Camera-type eye (tissue), 1 donor: ENCODE results near the genes ZDHHC21, CCDC171, IFNB1, IFNA4 and IFNA10.

GRCh38 chr9:14693195-14694287, at the start of gene ZDHHC21:
Gene ZDHHC21 (minus strand): TSS chr9:14693432.
- RAMPAGE, long total RNA = no peak

DNA sequence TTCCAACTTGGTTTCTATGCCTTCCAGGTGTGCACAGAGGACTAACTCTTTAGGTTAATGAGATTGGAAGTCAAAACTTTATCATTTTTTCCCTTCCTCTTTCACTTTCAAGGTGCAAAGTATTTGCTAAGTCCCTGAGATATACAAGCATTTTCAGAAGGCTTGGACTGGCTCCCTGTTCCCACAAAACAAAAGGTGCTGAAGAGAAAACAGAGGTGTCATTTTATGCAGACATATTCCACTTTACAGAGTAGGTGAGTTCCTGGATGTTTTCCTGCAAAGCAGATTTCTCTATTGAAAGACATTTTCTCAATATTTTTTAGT, 30.4 kb upstream of the CER1 start:
- RAMPAGE, long total RNA = no peak

- RAMPAGE, long total RNA = no peak
Observed at GRCh38 chr9:14779367-14780162, 57.0 kb upstream of the CER1 start.

GRCh38 chr9:14992084-14992963, 82.1 kb upstream of the FREM1 start:
- RAMPAGE, long total RNA = no peak

- RAMPAGE, long total RNA = no peak
Observed at GRCh38 chr9:15469759-15470435, 40.9 kb downstream of the PSIP1 start.

DNA sequence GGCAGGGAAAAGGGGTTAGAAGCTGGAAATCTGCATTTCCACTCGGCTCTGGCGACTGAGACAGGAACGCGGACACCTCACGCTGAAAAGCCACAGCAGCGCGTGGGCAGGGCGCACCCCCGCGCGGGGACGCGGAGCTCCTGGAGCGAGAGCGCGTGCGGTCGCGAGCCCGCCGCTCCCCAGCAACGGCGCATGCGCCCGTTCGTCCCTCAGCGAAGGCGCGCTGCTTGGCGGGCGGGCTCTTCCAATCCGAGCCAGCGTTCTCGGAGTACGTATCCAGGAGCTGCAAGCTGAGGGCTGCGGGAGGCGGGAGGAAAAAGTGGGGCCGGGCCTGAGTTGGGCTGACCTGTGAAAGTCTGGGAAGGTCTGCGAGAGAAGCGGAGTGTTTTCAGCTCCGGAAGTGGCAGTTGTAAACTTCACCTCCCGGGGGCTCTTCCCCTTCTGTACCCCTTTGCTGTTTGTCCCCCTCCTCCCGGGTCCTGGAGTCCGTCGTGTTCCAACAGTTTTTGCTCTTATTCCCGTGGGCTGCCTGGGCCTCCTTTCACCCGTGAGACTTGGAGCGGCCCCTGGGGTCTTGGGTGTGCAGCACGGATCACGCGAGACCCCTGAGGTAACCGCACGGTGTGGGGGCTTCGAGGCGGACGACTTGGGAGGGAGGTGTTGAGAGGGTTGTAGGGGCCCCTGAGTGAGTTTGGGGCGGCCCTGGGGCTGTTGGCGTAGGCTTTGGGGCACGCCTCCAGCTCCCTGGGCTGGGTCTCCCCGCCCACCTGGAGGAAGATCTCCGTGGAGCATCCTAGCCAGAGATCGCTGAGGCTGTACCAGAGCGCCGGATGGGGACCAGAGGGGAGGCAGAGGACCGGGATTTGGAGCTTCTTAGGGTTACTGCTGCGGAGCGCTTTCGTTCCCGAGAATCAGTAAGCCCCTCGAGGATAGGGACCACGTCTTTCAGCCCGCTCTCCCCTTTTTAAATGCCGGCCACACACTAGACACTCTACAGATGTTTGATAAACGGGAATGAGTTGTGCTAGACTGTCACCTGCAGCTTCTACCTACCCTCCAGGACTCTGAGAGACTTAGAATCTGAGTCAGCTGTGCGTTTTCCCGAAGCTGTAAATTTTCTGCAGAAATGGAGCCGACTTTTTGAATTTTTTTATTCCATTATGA, at the start of gene CCDC171:
CCDC171 (plus strand) TSS at position 351 of the 1,164 bp plus-strand sequence.
- RAMPAGE, long total RNA = no peak

GRCh38 chr9:16337273-16337864, 533.1 kb downstream of the BNC2 start:
- RAMPAGE, long total RNA = no peak

DNA sequence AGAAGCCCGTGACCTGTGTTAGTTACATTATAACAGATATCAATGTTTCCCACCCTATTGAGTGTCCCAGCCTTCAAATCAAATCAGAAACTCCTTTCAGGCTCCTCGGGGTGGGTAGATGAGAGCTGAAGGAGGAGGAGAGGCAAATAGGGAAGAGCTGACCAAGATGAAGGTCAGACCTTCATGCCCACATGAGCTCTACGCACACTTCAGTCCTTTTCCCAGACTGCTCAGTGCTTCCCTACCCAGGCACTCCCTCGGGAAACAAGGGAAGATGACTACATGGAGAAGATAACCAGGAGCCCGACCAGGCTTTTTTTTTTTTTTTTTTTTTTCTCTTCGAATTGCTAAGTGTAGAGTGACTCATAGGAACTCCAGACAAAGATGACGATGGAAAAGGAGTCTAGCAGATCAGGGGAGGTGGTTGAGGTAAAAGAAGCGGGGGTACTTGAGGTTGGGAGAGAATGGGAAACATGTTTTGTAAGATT, 526.2 kb downstream of the BNC2 start:
- RAMPAGE, long total RNA = no peak

DNA sequence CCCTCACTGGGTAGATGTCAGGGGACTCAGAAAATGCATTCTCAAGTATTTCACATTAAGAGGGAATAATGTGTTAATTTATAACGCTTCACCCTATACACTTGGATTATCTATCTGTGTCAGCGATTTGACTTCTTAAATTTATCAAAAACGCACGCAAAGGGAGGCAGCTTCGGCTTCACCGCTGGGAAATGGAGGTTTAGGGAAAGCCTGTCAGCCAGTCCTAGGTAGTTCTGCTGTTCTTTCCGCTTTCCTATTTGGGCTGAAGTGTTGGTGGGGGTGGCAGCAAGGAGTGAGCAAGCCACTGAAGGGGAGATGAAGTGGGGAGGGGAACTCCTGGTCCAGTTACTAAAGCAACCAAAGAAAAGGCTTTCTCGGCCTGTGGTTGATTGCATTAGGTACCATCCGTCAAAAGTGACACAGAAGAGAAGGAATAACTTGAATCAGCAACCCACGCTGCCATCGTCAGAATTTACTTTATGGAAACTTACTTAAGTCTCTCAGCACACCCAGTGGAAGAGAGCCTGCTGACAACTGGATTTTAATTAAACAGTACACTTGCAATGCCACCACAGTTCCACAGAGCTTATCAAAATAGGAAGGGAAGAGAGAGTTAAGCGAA, 161.5 kb downstream of the BNC2 start:
- RAMPAGE, long total RNA = no peak

- RAMPAGE, long total RNA = no peak
Observed at GRCh38 chr9:16721824-16722442, 148.5 kb downstream of the BNC2 start.

DNA sequence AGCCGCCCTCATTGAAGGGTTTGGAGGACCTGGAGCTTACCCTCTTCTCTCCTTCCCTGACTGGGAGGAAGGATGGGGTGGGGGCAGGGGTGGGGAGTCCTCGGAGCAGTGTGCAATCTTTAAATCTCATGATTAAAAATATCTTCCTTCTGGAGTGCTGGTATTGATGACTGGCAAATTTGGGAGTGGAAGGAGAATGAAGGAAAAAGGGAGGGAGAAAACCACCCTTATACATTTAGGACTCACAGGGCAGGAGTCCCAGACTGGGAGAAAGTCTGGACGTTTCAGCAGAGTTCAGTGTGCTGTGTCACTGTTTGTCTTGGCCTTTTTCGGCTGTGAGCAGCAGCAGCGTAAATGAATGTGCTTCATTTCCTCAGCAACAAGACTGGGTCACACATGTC, 115.3 kb upstream of the BNC2 start:
- RAMPAGE, long total RNA = no peak

- RAMPAGE, long total RNA = no peak
Observed at GRCh38 chr9:17268926-17269343, 134.1 kb downstream of the CNTLN start.

- RAMPAGE, long total RNA = no peak
Observed at GRCh38 chr9:18393112-18393706, 80.7 kb upstream of the ADAMTSL1 start.

GRCh38 chr9:18632924-18633400, 159.0 kb downstream of the ADAMTSL1 start:
- RAMPAGE, long total RNA = no peak

GRCh38 chr9:18785465-18785816, 247.6 kb downstream of the SAXO1 start:
- RAMPAGE, long total RNA = no peak

DNA sequence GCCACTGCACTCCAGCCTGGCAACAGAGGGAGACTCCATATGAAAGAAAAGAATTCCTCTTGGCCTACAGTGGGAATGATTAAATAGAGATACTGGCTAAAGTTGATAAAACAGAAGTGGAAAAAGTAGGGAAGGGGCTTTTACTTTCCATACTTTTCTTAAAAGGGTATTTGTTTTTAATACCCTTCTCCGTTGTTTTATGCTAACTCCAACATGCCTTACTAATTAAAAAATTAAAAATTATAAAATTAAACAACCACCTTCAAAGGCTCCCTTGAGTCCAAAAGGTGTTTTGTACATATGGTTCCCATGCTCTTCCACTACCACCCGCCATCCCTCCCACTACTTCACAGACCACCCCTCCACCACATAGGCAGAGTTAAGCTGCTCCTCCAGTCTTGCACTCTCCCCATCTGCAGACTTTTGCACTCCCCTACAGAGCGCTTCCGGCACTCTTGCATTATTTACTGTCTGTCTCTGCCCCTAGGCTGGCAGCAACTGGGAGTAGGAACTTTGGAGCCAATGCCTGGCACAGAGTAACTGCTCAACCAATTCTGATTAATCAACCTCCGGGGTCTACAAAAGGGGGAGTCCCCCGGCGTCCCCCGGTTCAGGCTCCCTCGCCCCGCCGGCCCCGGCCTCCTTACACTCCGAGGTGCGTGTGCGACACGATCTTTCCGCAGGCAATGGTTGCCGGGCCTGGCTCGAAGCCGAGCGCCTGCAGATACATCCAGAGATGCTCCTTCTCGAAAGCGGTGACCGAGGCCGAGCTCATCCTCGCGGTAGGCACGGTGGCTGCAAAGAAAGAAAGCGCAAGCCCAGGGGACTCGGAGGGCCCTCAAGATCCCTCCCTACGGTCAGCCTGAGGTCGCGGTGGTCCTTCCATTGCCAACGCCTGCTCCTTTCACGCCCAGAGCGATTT, 566 bp downstream of the HAUS6 start:
- RAMPAGE, long total RNA = no peak

DNA sequence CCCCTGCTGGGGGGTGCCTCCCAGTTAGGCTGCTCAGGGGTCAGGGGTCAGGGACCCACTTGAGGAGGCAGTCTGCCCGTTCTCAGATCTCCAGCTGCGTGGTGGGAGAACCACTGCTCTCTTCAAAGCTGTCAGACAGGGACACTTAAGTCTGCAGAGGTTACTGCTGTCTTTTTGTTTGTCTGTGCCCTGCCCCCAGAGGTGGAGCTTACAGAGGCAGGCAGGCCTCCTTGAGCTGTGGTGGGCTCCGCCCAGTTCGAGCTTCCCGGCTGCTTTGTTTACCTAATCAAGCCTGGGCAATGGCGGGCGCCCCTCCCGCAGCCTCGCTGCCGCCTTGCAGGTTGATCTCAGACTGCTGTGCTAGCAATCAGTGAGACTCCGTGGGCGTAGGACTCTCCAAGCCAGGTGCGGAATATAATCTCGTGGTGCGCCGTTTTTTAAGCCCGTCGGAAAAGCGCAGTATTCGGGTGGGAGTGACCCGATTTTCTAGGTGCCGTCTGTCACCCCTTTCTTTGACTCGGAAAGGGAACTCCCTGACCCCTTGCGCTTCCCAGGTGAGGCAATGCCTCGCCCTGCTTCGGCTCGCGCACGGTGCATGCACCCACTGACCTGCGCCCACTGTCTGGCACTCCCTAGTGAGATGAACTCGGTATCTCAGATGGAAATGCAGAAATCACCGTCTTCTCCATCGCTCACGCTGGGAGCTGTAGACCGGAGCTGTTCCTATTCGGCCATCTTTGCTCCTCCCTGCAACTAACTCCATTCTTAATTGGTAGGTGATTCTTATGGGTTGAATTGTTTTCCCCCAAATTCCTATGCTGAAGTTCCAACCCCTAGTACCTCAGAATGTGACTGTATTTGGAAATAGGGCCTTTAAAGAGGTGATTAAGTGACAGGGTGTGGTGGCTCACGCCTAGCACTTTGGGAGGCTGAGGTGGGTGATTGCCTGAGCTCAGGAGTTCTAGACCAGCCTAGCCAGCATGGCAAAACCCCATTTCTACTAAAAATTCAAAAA, 25.7 kb upstream of the FOCAD start:
- RAMPAGE, long total RNA = no peak

DNA sequence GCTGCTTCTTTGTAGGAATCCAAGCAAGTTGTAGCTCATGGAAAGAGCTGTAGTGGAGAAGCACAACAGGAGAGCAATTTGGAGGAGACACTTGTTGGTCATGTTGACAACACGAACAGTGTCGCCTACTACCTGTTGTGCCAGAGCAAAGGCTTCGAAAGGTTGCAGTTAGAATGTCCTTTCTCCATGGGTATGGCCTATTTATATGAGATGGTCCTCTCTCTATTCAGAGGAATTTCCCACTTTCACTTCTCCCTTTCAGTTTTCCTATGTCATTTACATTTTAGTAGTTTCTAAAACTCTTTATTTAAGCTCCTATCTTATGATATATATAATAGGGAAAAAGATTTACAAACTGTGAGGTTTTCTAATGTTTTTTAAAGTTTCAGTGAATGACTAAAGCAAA, at the start of gene IFNB1:
IFNB1 (minus strand) TSS at position 175 of the 406 bp plus-strand sequence.
- RAMPAGE, long total RNA = no peak

DNA sequence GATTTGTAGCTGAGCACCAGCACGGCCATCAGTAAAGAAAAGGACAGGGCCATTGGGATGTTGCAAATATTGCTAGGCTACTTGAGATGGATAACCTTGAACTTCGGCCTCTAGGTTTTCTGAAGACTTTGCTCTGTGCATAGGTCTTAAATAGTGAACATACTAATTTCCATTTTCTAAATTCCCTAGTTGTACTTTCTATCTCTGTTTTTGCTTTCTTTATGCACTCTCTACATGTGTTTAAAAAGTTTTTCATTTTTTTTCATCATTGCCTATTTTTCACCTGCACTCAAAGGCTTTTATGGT, at the start of gene IFNA4:
IFNA4 (minus strand) TSS at position 109 of the 306 bp plus-strand sequence.
- RAMPAGE, long total RNA = no peak

GRCh38 chr9:21206882-21207373, at the start of gene IFNA10:
Gene IFNA10 (minus strand): TSS chr9:21207143.
- RAMPAGE, long total RNA = no peak